ENCODE measurements around the genes HDAC7 and VDR.

- RRBS: no CpG with 5 or more reads among the region's 1 CpG
Observed at GRCh38 chr12:46264610-46265264, 4.1 kb downstream of the SLC38A1 start.

DNA sequence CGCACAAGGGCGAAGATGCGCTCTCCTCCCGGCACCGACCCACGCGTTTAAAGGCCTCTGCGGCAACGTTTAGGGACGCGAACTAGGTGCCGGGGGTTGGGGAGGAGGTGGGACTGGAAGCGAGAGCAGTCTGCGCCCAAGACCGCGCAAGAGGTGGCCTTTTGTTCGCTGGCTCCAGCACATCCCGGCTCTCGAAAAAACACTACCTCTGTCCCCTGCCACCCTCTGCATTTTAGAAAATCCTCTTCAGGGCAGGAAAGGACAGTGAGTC, 1.3 kb downstream of the SLC38A1 start:
- RRBS: under 1% methylated on average over 15 of the region's 19 CpGs

- RRBS: no CpG with 5 or more reads among the region's 2 CpGs
Observed at GRCh38 chr12:46361722-46362122, 10.9 kb downstream of the SLC38A2 start.

DNA sequence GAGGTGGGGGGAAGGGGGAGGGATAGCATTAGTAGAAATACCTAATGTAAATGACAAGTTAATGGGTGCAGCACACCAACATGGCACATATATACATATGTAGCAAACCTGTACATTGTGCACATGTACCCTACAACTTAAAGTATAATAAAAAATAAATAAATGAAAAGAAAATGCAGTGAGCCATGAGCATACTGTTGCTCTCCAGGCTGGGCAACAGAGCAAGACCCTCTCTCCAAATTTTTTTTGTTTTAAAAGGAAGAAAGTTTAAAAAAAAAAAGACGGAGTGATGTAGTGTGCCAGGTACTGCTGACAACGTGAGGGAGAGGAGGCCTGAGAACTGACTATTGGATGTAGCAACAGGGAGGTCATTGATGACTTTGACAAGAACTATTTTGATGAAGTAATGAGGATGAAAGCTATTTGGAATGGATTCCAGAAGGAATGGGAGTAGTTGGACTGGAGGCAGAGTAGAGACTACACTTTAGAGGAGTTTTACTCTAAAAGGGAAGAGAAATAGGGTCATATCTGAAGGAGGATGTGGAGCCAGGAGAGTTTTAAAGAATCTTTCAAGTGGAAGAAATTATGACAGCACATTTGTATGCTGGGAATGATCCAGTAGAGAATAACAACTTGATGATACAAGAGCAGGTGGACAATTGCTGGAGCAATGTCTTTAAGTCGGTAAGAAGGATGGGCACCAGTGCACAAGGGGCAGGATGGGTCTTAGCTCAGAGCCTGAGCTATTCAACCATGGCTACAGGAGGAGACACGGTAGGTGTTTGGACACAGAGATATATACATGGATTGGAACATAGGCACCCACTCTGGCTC, 27.8 kb upstream of the SLC38A2 start:
- RRBS: no CpG with 5 or more reads among the region's 4 CpGs

DNA sequence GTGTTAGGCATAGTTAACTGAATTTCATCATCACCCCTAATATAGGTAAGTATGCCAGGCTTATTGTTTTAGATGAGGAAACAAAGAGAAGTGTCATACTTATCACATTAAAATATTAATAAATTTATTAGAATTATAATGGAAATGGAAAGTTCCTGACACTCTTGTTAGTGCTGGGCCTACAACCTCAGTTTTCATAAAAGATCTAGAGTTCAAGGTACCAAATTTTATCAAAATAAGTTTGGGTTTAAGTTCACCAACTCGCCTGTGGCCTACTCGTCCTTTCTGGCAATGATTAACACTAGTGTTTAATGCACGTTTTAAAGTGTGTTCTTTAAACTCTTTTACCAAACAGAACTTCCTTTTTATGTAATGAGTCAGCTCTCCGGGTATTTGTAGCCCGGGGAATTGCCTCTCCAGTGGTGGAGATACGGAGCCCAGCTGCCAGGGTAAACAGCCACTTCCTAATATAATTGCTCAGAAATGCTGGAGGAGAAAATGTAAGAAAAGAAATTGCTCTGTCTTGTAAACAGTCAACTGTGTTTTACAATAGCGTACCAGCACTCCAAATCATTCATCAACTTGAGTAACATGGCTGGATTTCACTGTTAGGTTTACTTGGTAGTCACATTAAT, 101.0 kb upstream of the SLC38A2 start:
- RRBS: no CpG with 5 or more reads among the region's 7 CpGs

DNA sequence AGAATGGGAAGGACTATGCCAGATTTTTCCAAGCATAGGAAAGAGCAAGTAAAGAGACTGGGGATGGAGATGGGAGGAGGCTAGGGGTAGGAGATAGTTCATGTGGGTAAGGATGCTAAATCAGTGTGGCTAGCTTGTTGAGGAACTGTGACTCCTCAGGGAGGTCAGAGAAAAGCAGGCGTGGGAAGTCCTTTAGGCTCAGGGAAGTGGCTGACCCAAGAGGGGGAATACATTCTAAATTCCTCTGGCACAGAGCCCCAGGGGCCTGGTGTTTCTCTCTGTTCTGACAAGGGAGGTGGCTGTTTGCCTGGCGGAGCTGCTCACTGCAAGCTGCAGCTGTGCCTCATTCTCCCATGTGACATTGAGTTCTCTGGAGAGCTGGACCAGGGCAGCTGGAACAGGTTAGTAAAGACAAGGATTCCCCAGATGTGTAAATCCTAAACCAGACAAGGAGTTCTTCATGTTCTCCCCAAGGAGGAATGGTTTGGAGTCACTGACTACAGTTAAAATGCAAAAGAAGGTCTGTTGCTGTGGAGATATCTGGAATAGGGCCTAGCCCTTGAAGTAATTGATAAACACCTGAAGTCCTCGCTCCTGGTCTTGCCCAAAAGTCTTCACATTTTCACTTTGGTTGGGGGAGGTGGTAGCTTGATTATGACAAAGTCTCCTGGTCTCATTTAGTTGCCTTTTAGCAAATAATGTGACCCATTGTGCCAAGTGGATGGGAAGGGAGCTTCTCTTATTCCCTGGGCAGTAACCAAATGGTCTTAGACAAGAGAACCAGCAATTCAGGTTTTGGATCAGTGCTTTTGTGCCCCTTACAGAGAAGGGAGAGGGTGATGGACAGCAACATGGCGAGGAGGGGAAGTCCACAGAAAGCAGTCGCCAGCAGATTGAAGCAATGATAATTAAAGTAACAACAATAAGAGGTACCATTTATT, 152.4 kb upstream of the SLC38A2 start:
- RRBS: no CpG with 5 or more reads among the region's 5 CpGs

- RRBS: no CpG with 5 or more reads among the region's 2 CpGs
Observed at GRCh38 chr12:46669606-46670270, 156.1 kb downstream of the SLC38A4 start.

DNA sequence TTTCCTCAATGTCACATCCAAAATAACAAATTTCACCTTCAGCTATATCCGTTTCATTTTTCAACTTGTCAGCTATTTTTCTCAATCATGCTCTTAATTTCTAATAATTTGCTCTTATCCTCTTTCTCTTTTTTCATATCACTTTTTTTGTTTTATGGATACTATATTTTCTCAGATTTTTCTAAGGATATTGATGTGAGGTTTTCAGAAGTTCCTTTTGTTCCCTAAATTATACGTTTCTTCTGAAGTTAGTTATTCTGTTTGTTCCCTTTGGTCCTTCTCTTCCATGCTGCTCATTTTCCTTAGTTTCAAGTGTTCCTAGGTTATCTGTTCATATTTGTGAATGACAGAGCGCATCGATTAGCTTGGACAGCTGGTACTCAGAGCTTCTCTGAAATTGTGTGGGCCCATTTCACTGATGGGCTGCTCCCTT, 29.7 kb downstream of the SLC38A4 start:
- RRBS: no CpG with 5 or more reads among the region's 4 CpGs

- RRBS: no CpG with 5 or more reads among the region's 6 CpGs
Observed at GRCh38 chr12:47205812-47206239, 126.1 kb upstream of the AMIGO2 start.

GRCh38 chr12:47206645-47207138, 126.9 kb upstream of the AMIGO2 start:
- RRBS: no CpG with 5 or more reads among the region's 5 CpGs

DNA sequence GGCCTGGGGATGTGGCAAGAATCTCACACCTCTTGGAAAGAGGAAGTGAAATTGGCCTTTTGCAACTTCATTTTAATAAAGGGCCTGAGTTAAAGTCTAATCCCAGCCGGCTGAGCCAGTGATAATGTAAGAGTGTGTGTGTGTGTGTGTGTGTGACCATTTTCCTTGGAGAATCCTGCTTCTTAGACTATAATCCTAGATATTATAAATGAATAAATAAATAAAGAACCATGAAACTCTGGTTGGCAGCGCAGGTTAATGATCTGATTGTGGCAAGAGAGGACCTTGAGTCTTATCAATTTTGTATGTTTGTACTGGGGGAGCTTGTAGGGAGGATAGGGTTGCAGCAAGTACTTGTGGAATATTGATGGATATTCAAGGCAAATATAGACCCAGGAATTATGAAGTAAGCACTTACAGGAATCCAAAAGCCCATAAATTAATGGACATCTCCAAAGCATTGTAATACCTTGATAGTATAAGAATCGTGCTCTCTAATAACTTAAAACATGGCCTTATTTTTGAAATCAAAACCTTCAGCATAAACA, 233.2 kb upstream of the AMIGO2 start:
- RRBS: no CpG with 5 or more reads among the region's 3 CpGs

- RRBS: no CpG with 5 or more reads among the region's 8 CpGs
Observed at GRCh38 chr12:47774002-47774273, 900 bp downstream of the SLC48A1 start.

DNA sequence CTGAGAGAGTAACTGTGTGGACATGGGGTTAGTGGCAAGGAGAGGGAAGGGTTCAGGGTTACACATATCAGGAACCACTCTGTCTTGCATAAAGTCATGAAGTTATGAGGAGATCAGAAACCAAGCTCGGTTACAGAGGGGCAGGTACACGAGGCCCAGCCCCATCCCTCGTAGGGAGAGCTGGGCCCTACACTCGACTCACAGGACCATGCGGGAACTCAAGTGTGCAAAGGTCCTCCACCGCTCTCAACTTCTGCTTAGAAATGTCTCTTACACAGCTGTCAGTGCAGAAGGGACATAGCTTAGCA, 15.3 kb downstream of the SLC48A1 start:
- RRBS: no CpG with 5 or more reads among the region's 6 CpGs

- RRBS: under 1% methylated on average over 53 of the region's 86 CpGs
Observed at GRCh38 chr12:47819631-47820398, at the start of gene HDAC7. Gene HDAC7 (minus strand): TSS chr12:47819903.

DNA sequence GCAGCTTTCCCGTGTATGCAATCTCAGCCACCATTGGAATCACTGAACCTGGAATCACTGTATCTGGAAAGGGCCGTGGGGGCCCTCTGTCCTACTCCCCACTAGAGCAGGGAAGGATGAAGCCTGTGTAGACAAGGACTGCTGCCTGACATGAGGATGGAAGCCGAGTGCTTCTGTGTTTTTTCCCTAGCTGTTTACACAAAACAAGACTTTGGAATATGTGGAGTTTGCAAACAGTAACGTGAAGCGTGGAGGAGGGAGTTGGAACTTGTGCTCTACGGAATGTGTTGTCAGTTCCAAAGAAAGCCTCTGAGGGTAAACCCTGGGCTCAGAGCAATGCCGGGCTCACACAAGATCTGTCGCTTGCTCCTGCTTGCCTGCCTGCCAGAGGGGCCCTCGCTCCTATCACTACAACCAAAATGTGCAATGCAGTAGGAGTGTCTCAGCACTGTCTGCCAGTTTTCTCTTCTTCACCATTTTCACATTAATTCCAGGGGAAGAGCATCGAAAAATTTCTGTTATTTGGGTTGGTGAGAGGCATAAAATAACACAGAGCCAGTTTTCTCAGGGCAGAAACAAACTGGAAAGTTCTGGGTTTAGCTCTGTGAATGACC, 32.5 kb upstream of the HDAC7 start:
- RRBS: no CpG with 5 or more reads among the region's 10 CpGs

DNA sequence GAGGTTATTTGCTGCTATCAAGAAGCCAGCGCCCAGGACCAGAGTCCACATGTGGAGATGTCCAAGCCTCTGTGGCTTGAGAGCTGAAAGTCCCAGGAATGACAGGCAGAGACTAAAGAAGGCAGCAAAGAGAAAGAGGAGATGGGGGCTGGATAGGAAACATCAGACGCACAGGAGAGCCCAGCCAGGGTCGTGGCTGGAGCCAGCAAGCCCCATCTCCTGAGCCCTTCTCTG, 22.6 kb downstream of the VDR start:
- RRBS: no CpG with 5 or more reads among the region's 3 CpGs

GRCh38 chr12:47894369-47895134, 10.2 kb downstream of the VDR start:
- RRBS: no CpG with 5 or more reads among the region's 9 CpGs

GRCh38 chr12:47895811-47896502, 8.8 kb downstream of the VDR start:
- RRBS: 73% methylated on average over 4 of the region's 12 CpGs

- RRBS: 1% methylated on average over 17 of the region's 49 CpGs
Observed at GRCh38 chr12:47904456-47905260, at the start of gene VDR. Gene VDR (minus strand): TSS chr12:47904994.